ENCODE data around the gene IZUMO1R.

DNA sequence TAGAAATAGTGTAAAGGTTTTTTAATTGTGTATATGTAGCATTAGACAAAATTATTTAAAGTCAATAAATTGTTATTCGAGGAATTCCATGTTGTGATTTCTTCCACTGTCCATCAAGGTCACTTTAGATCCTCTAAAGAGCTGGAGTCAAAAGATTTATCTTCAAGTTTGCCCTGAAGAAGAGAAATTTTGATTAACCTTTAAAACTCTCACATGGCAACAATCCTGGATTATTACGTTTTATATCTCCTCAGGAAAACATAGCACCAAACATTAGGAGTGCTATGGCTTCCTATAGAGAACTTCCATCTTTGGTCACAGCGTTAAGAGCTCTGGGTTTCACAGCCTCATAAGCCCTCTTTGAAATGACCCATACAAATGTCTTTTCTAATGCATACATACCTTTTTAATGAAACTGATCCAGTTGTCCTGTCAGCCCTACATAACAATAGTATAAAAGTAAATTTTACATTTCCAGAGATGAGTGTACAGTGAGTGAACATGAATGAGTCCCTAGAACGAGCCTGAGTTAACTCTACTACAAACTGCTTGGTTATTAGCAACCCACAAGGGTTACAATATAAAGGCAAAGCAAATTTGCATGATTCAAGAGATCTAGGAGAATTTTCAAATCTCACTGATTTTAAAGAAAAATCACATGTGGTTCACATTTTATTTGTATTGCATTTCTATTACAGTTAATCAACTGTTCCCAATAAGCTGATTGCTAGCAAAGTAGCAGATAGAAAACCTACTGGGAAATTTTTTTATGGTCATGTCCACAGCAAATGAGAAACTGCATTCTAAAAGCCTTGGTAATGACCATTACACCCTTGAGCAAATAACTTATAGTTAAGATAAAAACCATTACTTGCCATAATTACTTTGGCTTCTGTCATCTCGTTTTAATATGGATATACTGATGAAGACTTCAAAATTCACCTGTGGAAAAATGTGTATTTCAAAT lies 10.7 kb downstream of the TAF1D start:
- PRO-cap, 4 experiments, result peak in 1 of 4 experiments; most common minus-strand start position 723 of the sequence (in 1)
- RAMPAGE, long total RNA, 4 experiments, result no peak in any of the 4 experiments

DNA sequence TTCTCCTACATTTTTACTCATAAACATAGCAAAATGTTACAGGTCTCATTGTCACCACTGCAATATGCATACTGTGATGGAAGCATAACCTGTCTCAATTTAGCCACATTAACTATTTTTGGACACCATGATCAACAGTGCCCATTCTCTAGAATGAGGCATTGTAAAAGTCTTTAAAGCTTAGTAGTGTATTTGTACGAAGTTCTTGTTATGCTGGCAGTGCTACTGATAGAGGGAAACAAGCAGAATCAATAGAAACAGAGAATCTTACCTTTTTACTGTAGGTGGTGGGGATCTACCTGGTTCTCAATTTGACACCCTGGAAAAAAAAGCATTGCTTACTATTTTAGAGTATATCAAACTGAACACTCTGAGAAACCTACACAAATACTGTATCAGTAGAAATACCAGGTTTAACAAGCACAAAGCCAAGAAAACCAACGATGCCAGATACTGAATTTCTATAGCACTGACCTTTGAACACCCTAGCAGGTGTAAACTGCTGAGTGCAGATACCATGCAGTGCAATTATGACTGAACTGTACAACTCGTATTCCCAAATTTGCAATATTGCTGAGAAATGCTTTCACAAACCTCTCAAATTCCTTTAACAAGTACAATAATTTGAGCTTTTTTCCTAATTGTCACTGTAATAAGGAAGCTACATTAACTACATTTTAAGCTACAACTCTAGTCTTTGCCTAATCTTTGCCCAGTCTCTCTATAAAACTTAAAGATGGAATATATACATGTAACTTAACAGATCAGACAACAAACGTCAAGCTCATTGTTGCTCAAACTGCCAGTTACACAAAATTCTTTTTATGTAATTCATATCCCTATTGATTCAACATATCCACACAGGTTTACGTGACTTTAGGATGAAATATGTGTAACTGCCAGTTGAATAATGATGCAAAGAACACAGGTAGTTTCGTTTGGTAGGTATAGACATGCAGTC lies 9.0 kb downstream of the TAF1D start:
- PRO-cap, 4 experiments, result no peak in any of the 4 experiments
- RAMPAGE, long total RNA, 4 experiments, result no peak in any of the 4 experiments

GRCh38 chr11:93908723-93909077 lies 58.3 kb upstream of the VSTM5 start:
- PRO-cap, 4 experiments, result no peak in any of the 4 experiments
- RAMPAGE, long total RNA, 4 experiments, result no peak in any of the 4 experiments

DNA sequence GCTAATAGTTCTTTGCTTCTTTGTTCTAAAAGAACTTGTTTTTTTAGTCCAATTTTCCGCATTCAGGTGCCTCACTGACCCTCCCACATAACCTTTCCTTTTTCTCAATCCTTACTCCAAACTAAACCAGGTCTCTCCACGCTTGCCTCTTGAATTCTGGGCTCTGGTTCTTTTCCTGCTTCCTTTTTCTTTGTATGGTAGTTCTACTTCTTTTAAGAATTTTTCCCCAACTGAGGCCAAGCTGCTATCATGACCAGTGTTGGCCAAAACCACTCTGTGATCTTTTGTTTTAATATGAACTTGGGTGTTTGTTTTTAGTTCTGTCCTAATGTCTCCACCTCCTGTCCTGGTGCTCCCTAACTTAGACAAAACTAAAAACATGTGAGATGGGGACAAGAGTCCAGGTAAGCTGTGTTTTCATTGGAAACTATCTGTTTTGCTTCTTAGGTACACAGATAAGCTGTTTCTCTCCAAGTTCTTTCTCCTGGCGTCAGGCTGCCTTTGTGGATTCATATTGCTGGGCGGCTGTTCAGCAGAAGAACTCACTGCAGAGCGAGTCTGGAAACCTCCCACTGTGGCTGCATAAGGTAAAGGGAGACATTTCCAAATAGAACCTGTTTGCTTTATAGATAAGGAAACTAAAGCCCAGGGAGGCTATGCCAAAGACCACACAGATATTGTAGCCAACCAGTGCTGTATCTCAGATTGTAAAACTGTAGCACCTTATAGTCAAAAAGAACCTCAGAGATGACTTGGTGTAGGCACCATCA lies 24.6 kb downstream of the PANX1 start:
- PRO-cap, 4 experiments, result no peak in any of the 4 experiments
- RAMPAGE, long total RNA, 4 experiments, result no peak in any of the 4 experiments

DNA sequence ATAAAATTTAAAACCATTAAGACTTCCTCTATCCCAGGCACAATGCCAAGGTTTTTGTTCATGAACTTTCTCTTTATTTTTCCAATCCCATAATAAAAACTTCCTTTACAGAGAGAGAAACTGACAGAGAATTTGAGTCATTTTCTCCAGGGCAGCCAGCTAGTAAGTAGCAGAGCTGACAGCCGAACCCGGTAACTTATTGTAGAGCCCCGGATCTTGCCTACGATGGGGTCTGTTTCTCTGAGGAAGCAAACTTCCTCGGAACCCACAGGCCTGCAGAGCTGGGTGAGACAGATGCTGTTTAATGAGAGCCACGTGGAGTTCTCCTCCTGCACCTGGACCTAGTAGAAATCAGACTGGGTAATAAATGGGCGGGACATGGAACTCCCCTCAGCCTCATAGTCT lies at the start of gene IZUMO1R:
Gene IZUMO1R, plus strand, starts transcription at position 152 of the 405 bp plus-strand sequence.
- PRO-cap, 4 experiments, result no peak in any of the 4 experiments
- RAMPAGE, long total RNA, 4 experiments, result no peak in any of the 4 experiments

GRCh38 chr11:94428862-94429251 lies 27.6 kb upstream of the GPR83 start:
- PRO-cap, 4 experiments, result no peak in any of the 4 experiments
- RAMPAGE, long total RNA, 4 experiments, result no peak in any of the 4 experiments

DNA sequence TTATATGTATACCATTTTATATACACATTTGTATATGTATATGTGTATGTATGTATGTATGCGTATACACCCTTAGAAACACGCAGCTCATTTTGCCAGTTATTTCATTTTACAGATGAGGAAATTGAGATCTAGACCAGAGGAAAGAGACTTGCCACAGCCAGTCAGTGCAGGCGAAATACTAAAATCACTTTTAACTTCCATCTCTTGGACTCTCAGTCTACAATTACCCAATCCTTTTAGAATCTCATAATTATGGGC lies 638 bp downstream of the C11orf97 start:
- PRO-cap, 4 experiments, result no peak in any of the 4 experiments
- RAMPAGE, long total RNA, 4 experiments, result no peak in any of the 4 experiments

GRCh38 chr11:94629795-94630126 lies 62.6 kb downstream of the PIWIL4 start:
- PRO-cap, 4 experiments, result peak in 3 of 4 experiments; most common plus-strand start chr11:94630072 (in 3)
- RAMPAGE, long total RNA, 4 experiments, result no peak in any of the 4 experiments

DNA sequence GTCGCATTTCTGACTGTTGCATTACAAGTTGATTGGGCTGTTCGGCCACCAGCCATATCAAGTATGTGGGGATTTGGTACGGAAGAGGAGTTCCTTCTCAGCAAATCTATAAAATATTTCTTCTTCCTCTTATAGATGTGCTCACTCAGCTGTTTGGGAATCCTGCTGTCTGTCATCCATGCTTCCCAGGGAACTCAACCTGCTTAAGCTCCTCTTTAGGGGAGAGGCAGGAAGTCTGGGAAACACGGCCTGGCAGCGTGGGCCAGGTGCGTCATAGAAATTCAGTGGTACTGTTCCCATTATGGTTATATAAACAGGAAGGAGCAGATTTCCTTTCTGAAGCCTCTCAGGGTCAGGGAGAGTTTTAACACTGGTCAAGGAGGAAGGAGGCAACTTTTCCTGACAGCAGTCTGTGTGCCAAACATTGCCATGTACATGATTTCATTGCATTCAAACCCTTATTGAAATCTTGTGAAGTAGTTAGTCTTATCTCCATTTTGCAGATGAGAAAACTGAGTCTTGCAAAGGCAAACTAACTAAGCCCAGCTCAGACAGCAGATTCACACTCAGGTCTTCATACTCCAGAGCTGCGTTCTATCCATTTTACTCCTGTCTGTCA lies 35.5 kb upstream of the AMOTL1 start:
- PRO-cap, 4 experiments, result peak in 4 of 4 experiments; most common plus-strand start position 405 of the sequence (in 1); most common minus-strand start position 196 of the sequence (in 4)
- RAMPAGE, long total RNA, 4 experiments, result no peak in any of the 4 experiments

GRCh38 chr11:94766691-94767328 lies 1.3 kb upstream of the AMOTL1 start:
- PRO-cap, 4 experiments, result no peak in any of the 4 experiments
- RAMPAGE, long total RNA, 4 experiments, result no peak in any of the 4 experiments

- PRO-cap, 4 experiments, result peak in 1 of 4 experiments; most common plus-strand start chr11:94794453 (in 1); most common minus-strand start chr11:94794290 (in 1)
- RAMPAGE, long total RNA, 4 experiments, result no peak in any of the 4 experiments
Measured at GRCh38 chr11:94794017-94795184, 26.2 kb downstream of the AMOTL1 start.

- PRO-cap, 4 experiments, result no peak in any of the 4 experiments
- RAMPAGE, long total RNA, 4 experiments, result no peak in any of the 4 experiments
Measured at GRCh38 chr11:94796392-94796709, 28.2 kb downstream of the AMOTL1 start.

DNA sequence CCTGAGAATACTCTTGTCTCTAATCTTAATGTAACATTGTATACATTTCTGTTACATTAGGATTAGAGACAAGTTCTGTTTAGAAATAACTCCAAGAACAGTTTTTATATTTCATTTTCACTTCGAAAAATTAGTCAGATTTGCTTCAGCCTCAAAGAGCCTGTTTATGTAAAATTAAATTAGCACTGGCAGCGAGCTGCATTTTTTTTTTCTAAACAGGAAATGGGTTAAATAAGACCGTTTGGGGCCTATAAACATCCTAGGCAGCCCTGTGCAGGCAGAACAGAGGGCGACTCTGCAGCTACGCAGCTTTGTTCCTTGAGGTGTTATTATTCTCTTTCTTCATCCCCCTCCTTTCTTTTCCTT lies 48.8 kb downstream of the CWC15 start:
- PRO-cap, 4 experiments, result peak in 3 of 4 experiments; most common plus-strand start position 280 of the sequence (in 3)
- RAMPAGE, long total RNA, 4 experiments, result no peak in any of the 4 experiments

DNA sequence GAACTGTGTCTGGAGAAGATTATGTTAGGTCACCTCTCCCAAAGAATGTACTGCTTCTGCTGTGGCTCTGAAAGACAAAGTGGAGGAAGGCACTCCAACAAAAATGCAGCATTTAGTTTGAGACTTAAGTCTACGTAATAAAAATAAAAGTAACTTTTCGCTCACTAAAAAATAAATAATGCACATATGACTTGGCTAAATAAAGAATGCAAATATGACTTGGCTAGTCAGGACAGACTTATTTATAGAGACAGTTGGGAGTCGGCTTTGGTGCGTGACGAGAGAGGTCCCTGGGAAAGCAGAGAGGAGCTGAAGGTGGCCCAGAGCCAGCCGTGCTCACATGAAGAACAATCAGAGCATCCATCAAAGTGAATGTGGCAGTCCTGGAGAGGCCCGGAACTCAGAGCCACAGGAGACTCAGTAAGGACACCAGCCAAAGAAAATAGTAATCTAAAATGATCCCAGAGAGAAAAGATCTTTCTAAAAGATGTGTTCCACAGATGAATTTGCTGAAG lies 35.0 kb downstream of the CWC15 start:
- PRO-cap, 4 experiments, result no peak in any of the 4 experiments
- RAMPAGE, long total RNA, 4 experiments, result no peak in any of the 4 experiments

DNA sequence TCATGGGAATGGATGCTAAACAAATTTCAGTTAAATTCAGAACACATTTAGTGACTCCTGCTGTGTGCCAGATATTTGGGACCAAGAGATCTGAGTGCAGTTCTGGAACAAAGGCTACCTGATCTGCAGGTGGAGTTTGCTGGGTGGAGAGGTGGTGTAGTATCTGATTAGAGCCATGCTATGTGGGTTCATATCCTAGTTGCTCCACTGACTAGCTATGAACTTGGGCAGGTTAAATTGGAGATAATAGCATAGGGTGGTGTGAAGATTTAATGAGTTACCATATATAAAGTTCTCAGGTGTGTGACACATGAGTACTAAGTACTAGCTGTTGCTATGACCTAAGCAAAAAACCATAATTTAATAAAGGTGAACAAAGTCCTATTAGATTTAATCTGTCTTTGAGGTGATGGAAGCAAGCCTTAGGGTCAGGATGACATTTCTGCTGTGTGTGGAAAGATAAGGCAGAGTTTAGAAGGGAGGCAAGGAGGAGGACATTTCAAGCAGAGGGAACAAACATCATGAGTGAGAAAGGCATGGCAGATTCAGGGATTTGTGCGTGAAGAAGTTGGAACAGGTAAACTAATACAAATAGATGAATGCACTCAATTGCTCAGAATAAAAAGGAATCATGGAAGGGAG lies 2.1 kb downstream of the ENDOD1 start:
- PRO-cap, 4 experiments, result no peak in any of the 4 experiments
- RAMPAGE, long total RNA, 4 experiments, result no peak in any of the 4 experiments

DNA sequence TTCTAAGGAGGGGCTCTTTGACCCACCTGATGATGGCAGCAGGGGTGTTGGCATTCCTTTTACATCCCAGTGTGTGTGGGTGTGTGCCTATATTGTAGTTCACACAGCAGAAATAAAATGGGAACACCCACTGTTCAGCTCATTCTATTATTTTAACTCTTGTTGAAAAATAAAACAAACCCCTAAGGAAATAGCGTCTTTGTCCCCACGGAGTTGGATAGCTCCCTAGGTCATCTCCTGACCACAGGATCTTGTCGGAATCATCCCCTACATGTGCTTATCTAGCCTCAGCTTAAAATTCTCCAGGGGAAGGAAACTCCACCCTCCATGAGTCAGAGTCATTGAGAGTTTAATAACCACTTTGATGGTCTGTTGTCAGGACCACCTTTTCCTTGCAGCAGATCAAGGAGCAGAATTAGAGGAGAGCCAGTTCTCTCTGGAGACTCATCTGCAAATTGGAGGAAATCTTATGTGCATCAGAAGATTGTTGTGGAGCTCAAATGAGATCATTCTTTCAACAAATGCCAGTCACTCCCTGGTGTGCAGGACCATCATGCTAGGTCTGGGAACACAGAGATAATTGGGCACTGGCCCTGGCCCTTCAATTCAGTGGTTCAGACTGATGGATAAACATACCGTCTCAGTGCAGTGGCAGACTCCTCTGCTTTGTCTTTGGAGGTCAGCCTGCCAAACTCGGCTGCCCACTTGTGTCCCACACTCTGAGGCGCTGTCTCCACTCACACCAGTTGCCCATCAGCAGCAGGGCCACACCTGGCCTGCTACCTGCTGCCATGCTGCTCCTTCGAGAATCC lies 19.5 kb downstream of the ENDOD1 start:
- PRO-cap, 4 experiments, result peak in 1 of 4 experiments; most common plus-strand start position 509 of the sequence (in 1); most common minus-strand start position 253 of the sequence (in 1)
- RAMPAGE, long total RNA, 4 experiments, result no peak in any of the 4 experiments

GRCh38 chr11:95202129-95203015 lies 28.6 kb downstream of the SESN3 start:
- PRO-cap, 4 experiments, result no peak in any of the 4 experiments
- RAMPAGE, long total RNA, 4 experiments, result no peak in any of the 4 experiments

- PRO-cap, 4 experiments, result no peak in any of the 4 experiments
- RAMPAGE, long total RNA, 4 experiments, result no peak in any of the 4 experiments
Measured at GRCh38 chr11:95680456-95681082, 109.0 kb downstream of the FAM76B start.

GRCh38 chr11:95794139-95794691 lies 3.9 kb downstream of the CEP57 start:
- PRO-cap, 4 experiments, result no peak in any of the 4 experiments
- RAMPAGE, long total RNA, 4 experiments, result no peak in any of the 4 experiments

GRCh38 chr11:95795564-95796100 lies 5.3 kb downstream of the CEP57 start:
- PRO-cap, 4 experiments, result no peak in any of the 4 experiments
- RAMPAGE, long total RNA, 4 experiments, result no peak in any of the 4 experiments

Measured in spleen (tissue), 7 donors.